Measurements from ENCODE around the gene ST6GAL1.

DNA sequence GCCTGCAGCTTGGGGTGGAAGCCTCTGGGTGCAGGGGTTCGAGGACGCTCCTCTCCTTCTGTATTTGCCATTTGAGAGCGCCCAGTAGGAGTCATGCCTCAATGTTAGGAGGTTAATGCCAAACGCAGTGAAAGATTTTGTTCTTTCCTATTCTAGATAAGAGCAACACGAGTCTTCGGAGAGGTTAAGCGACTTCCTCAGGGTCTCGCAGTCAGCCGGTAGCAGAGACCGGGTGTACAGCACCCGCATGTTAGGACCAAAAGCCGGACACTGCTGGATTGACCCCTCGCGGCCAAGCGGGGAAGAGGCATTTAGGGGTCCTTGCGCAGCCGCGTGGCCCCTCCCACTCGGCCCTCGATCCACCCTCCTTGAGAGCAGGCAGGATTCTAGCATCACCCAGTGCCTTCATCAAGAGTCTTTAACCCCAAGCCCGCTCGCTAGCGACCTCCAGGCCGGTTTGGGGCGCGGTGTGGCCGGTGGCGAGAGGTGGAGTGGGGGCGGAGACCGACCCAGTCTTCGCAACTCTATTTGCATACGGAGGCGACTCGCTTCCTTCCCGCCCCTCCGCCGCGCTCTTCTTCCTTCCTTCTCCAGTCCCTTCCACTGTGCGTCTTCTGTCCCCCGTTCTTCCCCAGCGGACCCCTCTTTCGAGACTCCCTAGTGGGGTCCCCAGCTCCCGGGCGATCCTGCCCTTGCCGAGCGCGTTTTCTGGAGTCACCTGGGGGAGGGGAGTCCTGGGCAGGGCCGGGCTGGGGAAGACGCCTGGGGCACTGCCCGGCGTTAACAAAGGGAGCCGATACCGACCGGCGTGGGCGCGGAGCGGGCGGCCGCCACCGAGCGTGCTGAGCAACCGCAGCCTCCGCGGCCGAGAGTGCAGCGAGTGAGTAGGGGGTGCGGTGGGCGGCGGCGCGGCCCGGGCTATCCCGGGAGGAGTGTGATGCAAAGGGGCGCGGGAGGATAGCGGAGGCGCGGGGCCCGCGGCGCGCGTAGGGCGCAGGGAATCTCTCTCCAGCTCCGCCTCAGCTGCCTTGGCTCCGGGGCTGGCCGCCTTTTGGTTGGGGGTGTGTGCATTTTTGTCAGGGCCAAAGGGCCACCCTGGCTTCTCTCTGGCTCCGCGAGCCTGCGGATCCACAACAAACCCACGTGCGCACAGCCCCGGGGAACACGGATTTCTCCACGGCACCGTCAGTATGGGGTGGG, at the start of gene ST6GAL1:
Gene ST6GAL1 (plus strand): TSS at position 572 of the 1,200 bp plus-strand sequence.
- PRO-cap: bidirectional peak, plus-strand start at position 572 of the sequence, minus-strand start at position 459 of the sequence

- PRO-cap: no peak
Observed at GRCh38 chr3:186957638-186958271, 27.4 kb downstream of the ST6GAL1 start.

GRCh38 chr3:186983640-186983900, 53.2 kb downstream of the ST6GAL1 start:
- PRO-cap: no peak

GRCh38 chr3:187739890-187740844, 5.1 kb downstream of the BCL6 start:
- PRO-cap: bidirectional peak, plus-strand start at chr3:187740269, minus-strand start at chr3:187740027

GRCh38 chr3:187744598-187745217, 560 bp downstream of the BCL6 start:
- PRO-cap: bidirectional peak, plus-strand start at chr3:187744679, minus-strand start at chr3:187744414; bidirectional peak, plus-strand start at chr3:187744878, minus-strand start at chr3:187744822; bidirectional peak, plus-strand start at chr3:187744959, minus-strand start at chr3:187744941

DNA sequence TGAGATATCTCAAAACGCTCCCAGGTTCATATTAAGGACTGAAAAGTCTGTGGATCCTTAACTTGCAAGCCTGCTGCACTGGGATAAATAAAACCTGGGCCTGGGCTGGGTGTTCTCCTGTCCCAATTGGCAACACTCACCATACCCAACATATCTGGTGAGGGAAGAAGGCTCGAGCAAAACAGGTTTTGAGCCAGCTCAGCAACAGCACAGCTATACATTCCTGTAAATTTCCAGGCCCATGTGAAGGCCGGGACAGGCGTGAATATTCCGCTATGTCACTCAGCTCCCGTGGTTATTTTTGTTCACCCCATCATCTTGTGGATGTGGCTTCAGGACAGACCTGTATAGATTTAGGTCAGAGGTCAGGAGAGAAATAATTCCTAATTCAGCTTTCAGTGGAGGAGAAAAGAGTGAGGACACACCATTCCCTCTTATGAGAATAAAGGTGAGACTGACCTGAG, 169.0 kb upstream of the BCL6 start:
- PRO-cap: no peak

GRCh38 chr3:187935634-187936223, 190.5 kb upstream of the BCL6 start:
- PRO-cap: no peak

- PRO-cap: no peak
Observed at GRCh38 chr3:187989727-187990253, 164.2 kb upstream of the LPP start.

- PRO-cap: no peak
Observed at GRCh38 chr3:188036218-188036643, 117.7 kb upstream of the LPP start.

DNA sequence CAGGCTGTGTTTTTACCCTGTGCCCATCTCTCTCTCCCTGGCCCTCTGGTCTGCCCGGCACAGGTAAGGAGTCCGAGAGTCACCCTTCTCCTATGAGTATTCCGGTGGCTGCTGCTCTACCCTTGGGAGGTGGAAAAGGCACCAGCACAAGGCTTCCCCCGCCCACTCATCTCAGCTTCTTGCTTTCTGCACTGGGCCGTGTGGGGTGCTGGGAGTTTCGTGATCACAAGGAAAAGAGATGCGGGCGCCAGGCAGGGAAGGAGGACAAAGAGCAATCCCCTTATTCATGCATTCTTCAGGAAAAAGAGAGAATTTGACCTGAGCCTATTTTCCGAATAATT, 102.3 kb upstream of the LPP start:
- PRO-cap: no peak

DNA sequence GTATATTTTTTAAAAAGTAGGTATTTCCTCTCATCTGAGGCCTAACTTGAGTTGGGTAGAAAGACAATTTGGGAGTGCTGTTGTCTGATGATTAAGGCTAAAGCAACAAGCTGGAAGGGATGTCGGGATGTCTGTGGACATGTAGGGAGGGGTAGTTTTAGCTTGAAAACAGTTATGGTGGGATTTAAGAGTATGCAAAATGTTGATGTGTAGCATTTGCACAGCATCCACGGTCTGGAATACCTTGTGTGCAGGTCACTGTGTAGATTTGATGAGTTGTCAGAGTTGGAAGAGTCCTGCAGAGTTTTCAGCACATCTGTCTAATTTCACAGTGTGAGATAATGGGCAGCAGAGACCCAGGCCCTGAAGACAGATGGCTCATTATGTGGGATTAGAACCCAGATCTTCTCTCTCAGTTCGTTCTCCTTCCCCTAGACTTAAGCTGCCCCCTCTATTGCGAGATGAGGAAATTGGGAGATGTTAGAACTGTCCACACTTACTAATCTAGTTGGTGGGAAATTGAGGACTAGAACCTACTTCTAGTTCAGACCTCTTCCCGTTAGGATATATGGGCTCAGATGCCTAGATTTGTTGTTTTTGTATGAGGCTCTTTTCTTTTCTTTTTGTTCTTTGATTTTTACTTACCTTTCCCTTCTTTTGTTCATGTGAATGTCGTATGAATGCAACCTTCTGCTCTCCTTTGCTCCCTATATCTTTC, 59.2 kb downstream of the LPP start:
- PRO-cap: no peak

- PRO-cap: no peak
Observed at GRCh38 chr3:188216619-188217606, 63.0 kb downstream of the LPP start.

DNA sequence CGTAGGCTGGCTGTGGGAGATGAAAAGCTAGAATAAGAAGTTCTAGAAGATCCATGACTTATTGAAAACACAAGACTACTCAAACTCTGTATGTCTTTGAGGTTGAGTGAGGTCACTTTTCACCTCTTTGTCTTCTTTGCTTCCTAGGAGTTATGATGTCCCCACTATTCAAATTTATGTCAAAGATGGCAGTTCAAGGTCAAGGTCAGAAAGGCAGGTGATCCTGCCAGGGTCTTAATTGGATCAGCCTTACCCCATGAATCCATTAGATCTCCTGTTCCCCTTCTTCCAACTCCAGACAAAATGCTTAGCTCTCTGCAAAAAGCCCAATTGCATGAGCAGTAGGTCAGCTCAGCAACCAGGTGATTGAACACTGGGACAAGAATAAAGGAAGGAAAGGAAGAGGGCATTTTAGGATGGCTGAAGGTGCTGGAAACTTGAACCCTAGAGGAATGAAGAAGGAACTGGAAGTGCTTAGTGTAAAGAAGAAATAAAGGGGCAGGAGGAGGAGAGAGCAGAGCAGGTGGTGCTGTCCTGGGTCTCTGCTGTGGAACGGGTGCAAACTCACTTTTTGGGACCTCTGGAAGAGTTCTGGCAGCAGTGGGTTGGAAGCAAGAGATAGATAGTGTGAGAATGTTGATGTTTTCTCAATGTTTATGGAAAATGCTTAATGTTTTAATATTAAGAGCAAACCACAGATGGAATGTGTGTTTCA, 80.9 kb downstream of the LPP start:
- PRO-cap: no peak

DNA sequence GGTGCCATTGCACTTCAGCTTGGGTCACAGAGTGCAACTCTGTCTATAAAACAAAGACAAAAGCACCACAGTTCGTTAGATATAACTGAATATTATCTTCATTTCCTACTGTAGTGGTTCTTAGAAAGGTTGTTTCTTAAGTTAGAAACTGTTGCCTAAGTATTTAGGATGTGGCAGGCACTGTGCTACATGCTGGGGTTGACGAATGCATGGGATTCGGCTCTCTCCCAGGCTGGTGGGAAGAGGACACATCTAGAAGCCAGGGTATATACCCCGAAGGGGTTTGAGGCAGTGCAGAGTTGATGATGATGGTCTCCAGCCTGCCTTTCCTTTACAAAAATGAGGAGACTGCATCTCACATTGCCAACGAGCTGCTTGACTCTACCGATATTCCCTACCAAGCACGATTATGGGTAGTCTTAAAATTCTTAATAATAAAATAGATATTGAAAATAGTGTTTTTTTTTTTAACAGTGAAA, 108.0 kb downstream of the LPP start:
- PRO-cap: no peak

GRCh38 chr3:188271059-188271972, 117.4 kb downstream of the LPP start:
- PRO-cap: no peak

DNA sequence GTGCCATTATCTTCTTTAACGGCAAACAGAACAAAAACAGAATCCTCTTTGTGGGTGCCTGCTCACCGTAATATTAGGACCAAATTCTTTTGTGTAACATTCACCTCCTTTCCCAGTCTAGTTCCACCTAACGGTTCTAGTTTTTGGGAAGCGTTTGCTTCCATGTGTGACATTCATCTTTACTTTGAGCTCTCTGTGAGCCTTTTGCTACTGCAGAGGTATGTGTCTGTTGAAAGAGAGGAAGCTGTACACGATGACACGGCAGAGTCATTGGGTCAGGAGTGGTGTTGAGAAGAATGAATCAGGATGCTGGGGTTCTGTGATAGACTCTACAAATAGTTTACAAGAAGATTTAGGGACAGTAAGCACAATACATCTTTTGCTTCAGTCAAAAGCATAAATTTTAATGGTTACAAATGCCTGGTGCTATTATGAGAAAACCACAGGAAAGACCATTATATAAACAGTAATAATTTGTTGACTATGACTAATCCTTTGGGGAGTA, 118.4 kb downstream of the LPP start:
- PRO-cap: no peak

DNA sequence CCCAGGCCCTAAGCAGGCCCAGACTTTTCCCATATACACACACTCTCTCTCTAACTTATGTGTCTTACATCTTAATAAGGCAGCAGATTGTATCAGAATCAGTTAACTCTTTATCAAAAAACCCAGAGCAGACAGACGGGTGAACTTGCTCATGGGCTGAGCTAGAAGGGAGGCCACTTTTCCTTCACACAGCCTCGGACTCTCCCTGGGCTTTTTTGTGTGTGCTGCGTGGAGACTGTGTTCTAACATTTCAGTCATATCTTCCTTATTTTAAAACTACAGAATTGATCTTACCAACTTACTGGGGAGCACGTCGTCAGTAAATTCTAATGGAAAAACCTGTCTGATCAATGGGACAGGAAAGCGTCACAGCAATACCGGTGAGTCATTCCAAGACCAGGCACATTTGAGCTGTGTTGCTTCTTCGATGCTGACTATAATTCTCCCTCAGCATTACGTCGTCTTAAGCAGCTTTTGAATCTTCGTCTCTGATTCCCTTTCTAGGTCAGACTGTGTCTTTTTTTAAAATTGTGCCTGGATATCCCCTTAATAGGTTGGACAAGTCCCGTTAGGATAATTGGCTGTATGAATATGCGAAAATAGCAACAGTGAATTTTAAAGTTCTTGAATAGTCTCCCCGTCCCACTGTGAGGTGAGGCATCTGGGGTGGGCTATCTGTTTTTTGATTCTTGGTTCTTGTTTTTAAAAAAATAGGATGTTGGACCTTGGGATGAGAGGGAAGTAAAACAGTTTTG, 145.2 kb downstream of the LPP start:
- PRO-cap: no peak

GRCh38 chr3:188400284-188401007, 246.5 kb downstream of the LPP start:
- PRO-cap: no peak

GRCh38 chr3:188518764-188519290, 364.9 kb downstream of the LPP start:
- PRO-cap: bidirectional peak, plus-strand start at chr3:188519090, minus-strand start at chr3:188518954

- PRO-cap: unidirectional peak, plus-strand start at chr3:188581609
Observed at GRCh38 chr3:188581502-188581684, 427.4 kb downstream of the LPP start.

Measured in left lobe of liver (tissue), 1 donor.